Metastatic Liver Carcinoma in the Lung (tissue), 2 donors: ENCODE measurements around a stretch of chr14.

- PRO-cap, 2 experiments = no peak in any of the 2 experiments
These were observed 6.8 kb downstream of the ISCA2 start for GRCh38 chr14:74500018-74501107.

- PRO-cap, 2 experiments = no peak in any of the 2 experiments
These were observed 6.4 kb upstream of the LTBP2 start for GRCh38 chr14:74618453-74618768.

DNA sequence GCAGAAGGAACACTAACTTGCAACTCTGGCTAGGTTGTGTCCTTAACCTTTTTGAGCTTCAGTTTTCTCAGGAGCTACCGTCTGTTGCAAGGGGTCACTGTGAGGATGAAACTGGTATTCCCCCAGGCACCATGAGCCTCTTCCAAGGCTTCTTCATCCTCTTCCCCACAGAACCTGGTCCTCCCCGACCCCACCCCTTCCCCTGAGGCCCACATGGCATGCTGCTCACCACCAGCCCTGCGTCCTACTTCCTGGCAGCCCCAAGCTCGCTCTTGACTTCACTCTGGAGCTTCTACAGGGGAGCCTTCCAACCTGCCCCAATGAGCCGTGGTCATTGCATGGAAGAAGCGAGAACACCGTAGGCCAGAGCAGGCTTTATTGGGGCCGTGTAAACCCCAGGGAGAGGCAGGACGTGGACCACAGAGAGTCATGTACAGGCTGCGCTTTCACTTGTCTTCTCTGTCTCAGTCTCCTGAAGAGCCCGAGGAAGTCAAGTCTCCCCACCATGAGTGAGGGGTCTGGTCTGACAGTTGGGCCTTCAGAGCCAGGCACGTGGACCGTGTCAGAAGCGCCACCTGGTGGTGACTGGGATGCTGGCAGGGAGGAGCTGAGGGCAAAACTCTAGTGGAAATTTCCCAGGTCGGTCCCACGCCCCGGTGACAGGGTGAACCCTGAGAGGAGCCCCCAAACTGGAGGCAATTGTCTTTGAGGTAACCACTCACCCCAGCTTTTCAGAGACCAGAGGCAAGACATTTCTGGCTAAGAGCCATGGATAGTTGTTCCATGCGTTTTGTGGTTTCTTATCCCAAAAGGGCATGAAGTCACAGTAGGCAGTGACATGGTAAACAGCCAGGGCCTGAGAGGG is 17.5 kb downstream of the RPS6KL1 start:
- PRO-cap, 2 experiments = no peak in any of the 2 experiments

DNA sequence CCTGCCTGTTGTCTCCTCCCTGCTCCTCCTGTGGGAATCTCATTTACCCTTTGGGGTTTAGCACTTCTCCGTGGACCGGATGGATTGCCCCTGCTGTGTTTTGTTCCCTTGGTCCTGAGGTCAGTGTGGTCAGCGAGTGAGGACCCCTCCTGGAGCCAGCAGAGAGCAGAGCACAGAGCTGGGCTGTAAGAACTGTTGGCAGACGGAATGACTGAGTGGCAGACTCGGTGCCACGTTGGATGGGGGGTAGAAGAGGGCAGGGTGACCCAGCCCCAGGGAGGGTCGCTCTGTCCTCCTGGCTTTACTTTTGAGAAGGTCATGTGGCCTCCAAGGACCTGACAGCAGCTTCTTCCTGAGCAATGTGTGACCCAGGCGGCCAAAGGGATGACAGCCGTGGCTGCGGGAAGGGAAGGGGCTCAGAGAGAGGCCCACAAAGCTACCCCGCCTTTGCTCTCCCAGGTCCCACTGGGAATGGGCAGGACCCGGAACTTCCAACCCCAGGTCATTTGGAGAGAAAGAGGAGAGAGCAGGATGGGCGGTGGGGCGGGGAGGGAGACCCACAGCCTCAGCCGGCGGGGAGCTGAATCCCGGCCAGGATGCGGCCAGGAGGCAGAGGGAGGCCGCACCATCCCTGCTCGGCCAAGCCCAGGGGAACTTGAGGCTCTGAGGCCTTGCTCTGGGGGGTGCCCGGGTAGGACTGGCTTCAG is 613 bp downstream of the RPS6KL1 start:
- PRO-cap, 2 experiments = no peak in any of the 2 experiments

GRCh38 chr14:74974046-74974793 is 18.8 kb upstream of the PGF start:
- PRO-cap, 2 experiments = no peak in any of the 2 experiments

GRCh38 chr14:74984575-74985021 is 18.1 kb upstream of the EIF2B2 start:
- PRO-cap, 2 experiments = no peak in any of the 2 experiments

DNA sequence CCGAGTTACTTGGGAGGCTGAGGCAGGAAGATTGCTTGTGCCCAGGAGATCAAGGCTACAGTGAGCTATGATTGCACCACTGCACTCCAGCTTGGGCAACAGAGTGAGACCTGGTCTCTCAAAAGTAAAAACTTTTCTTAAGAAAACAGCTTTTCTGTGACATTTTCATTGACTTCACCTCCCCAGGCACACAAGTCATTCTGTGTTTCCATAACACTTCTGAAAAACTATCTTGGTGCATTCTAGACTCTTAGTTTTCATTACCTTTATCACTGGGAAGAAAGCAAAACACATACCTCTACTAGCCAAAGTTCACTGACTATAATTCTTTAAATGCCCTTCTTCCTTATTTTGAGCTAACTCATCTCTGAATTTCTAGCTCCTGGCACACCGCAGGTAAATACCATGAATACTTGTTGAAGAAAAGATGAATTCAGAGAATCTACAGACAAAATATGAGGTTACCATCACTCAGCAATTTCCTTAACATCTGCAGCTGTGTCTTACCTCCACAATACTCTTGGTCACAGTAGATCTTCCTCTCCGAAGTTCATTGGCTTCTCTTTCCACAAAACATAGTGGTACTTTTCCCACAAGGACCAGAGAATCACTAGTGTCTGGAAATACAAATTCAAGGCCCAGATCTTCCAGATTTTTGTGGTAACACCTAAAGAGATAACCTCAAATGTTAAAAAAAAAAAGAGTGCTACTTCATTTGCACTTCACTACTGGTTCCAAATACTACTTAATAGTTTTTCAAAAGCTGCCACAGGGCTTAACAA is 21.0 kb downstream of the MLH3 start:
- PRO-cap, 2 experiments = no peak in any of the 2 experiments

GRCh38 chr14:75125548-75126012 is 1.3 kb downstream of the NEK9 start:
- PRO-cap, 2 experiments = peak in 1 of 2 experiments; most common plus-strand start chr14:75125791 (in 1)

DNA sequence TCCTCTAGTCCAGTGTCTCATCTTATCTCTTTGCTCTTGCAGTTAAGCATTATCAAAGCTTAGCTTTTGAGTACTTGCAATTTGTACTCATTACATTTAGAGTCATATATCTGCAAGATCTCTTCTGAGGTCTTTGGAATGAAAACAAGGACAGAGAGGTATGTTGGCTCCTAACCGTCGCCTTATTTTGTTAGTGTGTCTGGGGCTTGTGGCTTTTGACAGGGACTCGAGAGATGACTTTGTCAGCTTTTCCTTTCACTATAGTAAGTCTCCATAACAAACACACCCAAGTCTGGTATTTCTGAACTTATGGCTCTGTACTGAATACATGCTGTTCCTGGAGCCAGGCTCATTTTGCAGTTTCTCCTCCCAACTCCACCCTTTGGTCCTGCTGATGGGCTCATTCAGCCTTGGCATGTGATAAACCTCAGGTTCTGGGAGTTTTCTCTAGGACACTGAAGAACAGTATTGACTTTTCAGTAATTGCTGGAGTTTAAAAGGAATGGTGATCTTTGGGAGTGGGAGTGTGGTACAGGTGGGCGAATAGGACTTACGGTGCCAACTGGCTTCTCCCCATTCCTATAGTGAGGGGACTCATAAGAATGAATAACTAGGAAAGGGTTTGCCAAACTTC is 27.7 kb upstream of the TMED10 start:
- PRO-cap, 2 experiments = no peak in any of the 2 experiments

DNA sequence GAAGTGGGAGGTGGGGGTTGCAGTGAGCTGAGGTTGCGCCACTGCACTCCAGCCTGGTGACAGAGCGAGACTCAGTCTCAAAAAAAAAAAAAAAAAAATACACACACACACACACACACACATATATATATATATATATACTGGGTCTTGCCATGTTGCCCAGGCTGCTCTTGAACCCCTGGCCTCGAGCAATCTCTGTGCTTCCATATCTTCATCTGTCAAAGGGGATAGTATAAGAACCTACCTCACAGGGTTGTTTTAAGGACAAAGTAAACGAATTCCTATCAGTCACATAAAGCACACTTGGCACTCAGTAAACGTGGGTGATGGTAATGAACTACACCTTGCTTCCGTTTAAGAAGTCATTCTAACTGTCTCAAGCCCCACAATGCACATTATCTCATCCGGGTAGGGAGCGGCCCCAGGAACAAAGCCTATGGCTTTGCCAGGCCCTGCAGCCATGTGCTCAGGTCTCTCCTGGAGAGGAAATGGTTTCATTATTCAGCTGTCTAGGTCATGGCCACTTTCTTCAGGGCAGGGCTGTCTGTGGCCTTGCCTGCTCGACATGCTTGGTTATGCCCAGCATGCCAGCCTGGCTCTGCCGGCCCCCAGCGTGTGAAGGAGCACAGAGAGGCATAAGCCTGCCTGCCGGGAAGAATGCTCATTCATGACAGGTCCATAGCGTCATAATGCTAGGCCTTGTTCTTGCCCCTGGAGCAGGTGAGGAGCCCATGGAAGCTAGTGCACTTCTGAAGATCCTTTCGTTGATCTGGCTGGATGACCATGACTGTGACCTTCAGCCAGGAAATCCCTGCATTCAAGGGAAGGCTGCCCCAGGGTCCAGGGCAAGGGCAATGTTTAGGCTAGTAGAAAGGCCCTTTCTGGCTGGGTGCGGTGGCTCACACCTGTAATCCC is 26.4 kb upstream of the FOS start:
- PRO-cap, 2 experiments = no peak in any of the 2 experiments

GRCh38 chr14:75299128-75299377 is 20.4 kb downstream of the FOS start:
- PRO-cap, 2 experiments = peak in 2 of 2 experiments; most common plus-strand start chr14:75299235 (in 1)

DNA sequence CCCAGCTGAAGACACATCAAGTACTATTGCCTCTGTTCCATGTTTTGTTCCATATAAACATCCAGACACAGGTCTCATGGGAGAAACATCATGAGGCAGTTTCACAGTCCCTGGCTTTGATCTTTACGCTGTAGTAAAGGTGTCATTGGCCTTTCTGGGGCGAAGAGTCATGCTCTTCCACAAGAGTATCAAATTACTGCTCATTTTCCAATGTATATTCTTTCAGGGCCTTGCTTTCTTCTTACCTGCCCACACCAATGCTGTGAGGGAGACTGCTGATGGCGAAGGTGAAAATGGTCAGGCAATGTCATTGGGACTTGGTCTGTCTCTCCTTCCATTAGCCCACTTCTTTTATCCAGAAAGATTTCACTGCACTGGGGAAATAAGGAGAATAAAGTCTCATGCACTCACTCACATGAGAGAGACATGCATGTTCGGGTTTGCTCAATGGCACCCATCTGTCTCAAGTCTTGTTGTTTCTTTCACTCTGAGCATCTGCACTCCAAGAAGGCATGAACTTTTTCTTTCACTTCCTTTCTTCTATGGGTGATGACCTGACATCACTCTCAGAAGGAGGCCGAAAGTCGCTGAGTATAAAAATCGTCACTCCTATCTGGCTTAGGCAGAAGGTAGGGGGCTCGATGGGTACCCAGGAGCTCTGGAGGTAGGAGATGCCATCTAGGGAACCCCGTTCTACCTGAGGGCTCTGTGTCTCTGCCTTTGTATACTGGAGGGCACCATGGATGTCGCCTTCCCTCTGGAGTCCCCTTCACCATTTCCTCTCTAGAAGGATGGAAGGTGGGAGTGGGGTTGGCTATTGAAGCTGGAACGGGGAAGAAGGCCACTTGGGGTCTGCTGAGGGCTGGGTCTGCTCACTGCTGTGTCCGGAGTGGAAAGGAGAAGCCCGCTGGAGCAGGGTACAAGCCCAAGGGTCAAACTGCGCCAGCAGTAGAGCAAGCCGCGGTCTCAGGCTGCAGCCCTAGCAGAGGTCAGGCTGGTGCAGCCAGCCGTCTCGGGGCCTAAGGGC is 1.2 kb upstream of the JDP2 start:
- PRO-cap, 2 experiments = peak in 2 of 2 experiments; most common plus-strand start position 529 of the sequence (in 1); most common minus-strand start position 778 of the sequence (in 1)

GRCh38 chr14:75428169-75428786 is 456 bp downstream of the JDP2 start:
- PRO-cap, 2 experiments = no peak in any of the 2 experiments

- PRO-cap, 2 experiments = no peak in any of the 2 experiments
These were observed 19.7 kb downstream of the BATF start for GRCh38 chr14:75541961-75542300.

- PRO-cap, 2 experiments = no peak in any of the 2 experiments
These were observed 13.2 kb downstream of the ERG28 start for GRCh38 chr14:75647452-75647937.

DNA sequence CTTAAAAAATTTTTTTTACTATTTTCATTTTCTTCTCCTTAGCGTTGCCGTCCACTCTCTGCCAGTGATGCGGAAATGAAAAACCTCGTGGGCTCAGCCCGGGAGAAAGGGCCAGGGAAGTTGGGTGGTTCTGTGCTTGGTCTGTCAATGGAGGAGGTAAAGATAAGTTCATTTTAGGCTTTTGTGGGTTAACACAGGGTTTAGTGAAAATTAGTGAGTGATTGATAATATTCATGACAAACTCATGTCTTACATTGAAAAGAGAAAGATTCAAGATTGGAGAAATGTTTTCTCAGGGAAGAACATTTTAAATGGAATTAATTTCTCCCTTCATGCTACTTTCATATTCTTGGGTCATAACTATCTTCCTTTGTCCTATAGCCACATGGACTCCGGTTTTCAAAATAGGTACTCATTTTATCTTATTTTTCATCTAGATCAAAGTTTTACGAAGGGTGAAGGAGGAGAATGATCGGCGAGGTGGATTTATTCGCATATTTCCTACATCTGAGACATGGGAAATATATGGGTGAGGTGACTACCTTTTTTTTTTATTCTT is 84.1 kb downstream of the TTLL5 start:
- PRO-cap, 2 experiments = no peak in any of the 2 experiments

- PRO-cap, 2 experiments = no peak in any of the 2 experiments
These were observed 46.8 kb downstream of the TGFB3 start for GRCh38 chr14:75934760-75935599.

GRCh38 chr14:76101270-76101688 is 50.4 kb upstream of the GPATCH2L start:
- PRO-cap, 2 experiments = no peak in any of the 2 experiments

- PRO-cap, 2 experiments = no peak in any of the 2 experiments
These were observed 39.6 kb downstream of the GPATCH2L start for GRCh38 chr14:76191351-76191793.

DNA sequence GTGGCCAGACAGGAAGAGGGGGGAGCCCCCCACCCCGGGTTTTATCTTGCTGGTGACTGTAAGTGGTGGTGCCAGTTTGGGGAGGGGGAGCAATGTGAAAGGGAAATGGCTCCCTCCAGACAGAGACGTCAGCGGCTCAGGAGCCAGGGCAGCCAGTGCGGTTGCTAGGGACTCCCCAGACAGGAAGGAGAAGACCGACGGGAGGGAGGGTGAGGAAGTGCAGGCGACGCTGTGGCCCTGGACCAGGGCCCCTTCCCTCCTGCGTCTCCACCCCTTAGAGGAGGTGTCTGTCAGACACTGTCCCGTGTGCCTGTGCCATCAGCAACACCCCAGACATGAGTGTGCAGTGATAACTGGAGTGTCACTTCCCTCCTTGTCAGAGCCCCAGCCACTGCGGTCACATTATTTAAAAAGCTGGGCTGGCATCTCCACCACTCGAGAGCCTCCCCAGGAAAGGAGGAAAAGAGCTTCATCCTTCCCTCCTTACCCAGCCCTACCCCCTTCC is 7.0 kb downstream of the VASH1 start:
- PRO-cap, 2 experiments = peak in 1 of 2 experiments; most common plus-strand start position 332 of the sequence (in 1)